Left lung (tissue), 1 donor: ENCODE data around the genes PPP2R2C, MRFAP1 and SORCS2.

- PRO-cap: no peak
These were observed 79.3 kb downstream of the CRMP1 start for GRCh38 chr4:5813413-5814123.

DNA sequence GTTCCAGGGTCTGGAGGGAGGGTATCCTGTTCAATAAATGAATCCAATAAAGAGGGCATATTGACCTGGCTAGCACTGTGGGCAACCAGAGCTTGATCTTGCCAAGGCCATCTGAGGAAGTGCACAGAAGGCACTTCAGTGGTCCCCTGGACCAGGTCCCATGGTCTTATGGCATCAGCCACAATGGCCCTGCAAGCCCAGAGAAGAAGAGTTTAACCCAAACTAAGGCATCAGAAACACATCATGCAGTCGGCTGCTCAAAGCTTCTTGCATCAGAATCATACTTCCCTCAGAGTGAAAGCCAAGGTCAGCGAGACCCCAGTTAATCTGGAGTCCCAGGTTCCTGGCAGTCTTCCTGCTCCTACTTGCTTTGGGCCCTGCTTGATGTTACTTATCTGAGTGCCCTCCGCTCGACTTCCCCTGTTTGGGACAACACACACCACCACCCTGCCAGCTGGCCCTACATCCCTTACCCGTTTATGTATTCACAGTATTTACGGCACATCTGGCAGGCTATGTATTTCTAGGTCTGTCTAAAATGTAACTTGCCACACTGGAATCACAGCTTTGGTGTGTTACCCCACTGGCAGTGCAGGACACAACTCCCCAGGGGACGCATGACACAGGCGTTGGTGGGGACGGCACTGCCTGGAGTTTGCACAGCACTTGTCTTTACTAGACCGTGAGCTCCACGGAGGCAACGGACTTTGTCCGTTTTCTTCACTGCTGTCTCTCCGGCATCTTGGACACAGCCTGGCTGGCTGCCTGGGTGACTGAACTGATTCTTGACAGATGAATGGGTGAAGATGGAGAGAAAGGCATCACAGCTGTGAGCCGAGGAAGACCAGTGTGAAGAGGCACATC is 22.8 kb downstream of the CRMP1 start:
- PRO-cap: no peak

DNA sequence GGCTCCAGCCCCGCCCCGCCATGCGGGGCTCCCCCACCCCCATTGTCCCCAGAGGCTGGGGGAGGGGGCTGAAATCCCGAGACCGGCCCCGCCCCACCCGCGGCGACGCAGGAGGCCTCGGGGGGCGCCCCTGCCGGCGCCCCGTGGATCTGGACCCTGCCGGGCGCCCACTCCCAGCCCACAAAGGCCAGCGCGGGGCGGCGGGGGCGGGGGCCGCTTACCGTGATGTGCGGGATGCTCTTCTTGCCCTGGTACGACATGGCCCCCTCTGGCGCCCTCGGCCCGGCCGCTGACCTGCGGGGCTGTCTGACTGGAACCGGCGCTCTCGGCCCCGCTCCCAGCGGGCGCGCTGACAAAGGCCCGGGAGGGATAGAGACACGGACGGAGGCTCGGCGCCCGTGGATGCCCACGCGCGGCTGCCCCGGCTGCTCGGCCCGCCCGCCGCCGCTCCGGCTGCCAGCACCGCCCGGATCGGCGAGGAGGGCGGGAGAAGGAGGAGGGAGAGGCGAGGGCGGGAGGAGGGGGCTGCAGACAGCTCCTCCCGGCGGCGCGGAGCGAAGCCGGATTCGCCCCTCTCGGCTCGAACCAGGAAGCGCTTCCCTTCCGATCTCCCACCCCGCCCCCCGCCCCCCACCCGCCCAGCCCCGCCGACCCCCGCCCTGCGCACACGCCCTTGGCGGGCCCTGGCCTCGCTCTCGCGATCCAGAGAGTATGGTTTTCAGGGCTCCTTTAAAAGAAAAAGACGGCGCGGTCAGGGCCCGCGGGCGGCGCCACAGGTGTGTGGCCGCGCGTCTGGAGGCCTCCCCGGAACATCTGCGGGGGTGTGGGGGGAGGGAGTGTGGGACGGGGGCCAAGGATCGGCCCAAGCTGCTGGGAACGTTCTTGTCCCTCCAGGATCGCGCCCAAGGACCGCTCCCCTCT is 4.6 kb downstream of the CRMP1 start:
- PRO-cap: unidirectional peak, minus-strand start at position 473 of the sequence

DNA sequence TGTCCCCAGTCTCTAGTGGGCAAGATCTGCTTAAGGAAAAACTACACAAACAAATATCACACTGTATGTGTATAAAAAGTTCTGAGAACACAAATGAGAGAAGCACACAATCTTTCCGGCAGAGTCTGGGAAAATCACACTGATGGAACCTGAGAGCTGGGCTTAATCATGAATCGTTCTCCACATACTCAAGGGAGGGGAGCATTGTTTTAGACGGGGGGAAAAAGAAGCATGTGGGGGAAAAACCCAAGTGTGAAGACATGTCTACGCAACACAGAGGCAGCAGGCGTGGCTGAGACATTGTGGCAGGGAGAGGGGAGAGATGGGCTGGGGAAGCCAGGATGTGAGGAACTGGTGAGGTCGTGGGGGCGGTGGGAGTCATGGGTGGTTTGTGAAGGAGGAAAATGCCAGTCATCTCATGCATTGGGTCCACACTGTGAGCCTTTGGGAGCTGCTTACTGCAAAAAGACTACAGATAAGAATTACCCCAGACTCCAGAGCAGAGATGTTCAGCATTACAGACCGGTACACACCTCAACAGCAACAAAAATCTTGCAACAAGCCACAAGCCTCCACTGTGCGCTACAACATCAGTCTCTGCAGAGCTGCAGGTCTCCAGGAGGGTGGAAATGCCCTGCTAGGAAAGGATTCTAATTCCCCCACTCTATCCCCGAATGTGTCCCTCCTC is 2.1 kb downstream of the JAKMIP1 start:
- PRO-cap: no peak

DNA sequence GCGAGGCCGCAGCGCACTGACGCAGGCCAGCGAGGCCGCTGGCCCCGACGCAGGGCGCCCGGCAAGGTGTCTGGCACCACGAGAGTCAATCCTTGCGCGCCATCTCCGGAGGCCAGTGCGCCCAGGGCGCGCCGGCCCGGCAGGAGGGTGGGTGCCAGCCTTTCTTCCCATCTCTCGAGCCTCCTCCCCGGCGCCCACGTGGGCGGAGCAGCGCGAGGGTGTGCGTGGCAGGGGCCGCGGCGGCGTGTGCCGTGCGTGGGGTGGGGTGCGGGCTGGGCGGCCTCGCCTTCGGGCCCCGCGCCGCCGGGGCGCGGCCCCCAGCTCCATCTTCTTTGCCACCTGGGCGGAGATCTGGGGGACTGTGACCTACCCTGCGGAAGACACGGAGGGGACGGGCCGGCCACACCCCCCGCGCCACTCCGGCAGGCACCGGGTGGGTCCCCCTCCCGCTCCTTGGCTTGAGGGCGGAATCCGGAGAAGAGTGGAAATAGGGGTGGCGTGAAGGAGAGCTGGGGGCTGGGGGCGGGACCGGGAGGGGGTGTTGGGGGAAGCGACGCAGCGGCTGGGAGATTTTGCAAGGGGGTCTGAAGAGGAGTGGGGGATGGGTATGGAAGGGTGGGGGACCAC is 801 bp downstream of the JAKMIP1 start:
- PRO-cap: no peak

- PRO-cap: no peak
These were observed 21.4 kb upstream of the JAKMIP1 start for GRCh38 chr4:6221721-6222216.

- PRO-cap: no peak
These were observed 82.0 kb downstream of the PPP2R2C start for GRCh38 chr4:6390406-6390784.

DNA sequence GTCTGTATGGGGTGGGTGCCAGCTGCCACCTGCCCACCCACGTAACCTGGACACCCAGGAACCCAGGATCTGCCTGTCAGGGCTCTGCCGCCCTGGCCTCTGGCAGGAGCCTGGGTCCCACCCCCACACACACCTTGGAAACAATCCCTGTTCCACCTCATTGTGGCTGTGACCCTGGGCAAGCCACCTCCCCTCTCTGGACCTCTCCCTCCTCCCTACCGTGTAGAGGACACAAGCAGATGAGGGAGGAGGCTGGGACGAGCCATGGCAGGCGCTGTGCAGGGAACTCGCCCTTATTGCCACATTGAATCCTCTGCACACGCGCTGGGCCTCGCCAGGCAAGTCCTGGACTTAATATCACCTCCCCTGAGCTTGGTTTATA is 81.3 kb downstream of the PPP2R2C start:
- PRO-cap: no peak

DNA sequence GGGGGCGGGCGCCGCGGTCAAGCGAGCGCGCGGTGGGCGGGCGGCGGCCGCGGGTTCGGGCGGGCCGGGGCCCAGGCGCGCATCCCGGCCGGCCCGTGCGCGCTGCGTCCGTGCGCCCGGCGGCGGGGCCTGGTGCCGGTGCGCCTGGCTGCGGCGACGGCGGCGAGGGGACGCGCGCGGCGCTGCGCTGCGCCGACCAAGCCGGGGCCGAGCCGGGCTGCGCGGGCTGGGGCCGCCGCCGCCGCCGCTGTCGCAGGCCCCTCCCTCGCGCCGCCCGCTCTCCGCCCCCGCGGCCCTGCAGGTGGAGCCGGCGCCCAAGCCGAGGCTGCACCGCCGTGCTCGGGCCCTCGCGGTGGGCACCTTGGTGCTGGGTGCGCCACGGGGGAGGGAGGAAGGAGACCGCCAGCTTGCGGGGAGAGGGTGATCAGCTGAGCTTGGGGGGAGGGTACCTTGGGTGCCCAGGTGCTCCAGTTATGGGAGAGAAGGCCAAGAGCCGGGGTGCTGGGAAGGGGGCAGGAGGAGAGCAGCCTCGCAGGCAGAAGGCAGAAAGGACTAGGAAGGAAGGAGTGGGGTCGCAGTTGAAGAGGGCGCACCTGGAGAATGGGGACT is at the start of gene PPP2R2C:
Gene PPP2R2C, minus strand, starts transcription at position 219 of the 609 bp plus-strand sequence.
- PRO-cap: no peak

- PRO-cap: no peak
These were observed 1.5 kb downstream of the MAN2B2 start for GRCh38 chr4:6576312-6576979.

DNA sequence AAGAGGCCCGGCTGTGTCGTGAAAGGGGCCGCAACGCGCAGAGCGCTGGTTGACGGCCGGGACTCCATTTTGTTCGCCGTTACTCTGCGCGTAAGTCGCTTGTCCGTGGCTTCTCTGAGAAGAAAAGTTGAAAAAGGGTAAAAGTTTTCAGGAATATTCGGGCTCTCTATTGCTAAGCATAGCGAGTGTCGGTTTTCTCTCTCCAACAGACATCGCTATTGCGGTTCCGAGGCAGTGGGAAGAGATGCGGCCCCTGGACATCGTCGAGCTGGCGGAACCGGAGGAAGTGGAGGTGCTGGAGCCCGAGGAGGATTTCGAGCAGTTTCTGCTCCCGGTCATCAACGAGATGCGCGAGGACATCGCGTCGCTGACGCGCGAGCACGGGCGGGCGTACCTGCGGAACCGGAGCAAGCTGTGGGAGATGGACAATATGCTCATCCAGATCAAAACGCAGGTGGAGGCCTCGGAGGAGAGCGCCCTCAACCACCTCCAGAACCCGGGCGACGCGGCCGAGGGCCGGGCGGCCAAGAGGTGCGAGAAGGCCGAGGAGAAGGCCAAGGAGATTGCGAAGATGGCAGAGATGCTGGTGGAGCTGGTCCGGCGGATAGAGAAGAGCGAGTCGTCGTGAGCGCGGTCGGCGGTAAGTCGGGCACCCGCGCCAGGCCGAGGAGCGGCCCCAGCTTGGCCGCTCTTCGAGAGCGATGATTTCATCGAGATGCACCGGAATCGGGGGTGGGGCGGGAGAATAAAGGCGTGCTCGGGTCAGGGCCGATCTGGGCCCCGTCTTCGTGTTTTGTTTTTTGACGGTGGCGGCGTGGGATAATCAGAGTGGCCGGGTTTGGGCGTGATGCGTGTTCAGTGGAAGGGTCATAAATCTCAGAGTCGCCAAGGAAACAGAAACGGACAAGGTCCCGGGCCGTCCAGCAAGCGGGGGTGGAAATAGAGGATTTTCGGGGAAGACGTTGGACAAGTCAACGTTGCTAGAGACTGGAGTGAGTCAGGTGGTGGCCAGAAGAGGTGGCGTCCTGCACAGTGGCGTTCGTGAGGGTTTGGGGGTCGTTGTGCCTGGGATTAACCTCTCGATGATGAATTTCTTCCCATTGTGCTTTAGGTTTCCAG is at the start of gene MRFAP1:
Gene MRFAP1, plus strand, starts transcription at position 67 of the 1,119 bp plus-strand sequence.
- PRO-cap: bidirectional peak, plus-strand start at position 67 of the sequence, minus-strand start outside the sequence; bidirectional peak, plus-strand start at position 260 of the sequence, minus-strand start at position 288 of the sequence; bidirectional peak, plus-strand start at position 580 of the sequence, minus-strand start at position 683 of the sequence

GRCh38 chr4:6887792-6888430 is 21.7 kb upstream of the TBC1D14 start:
- PRO-cap: no peak

GRCh38 chr4:6929568-6930508 is 20.2 kb downstream of the TBC1D14 start:
- PRO-cap: no peak

GRCh38 chr4:7005756-7006150 is 37.0 kb downstream of the CCDC96 start:
- PRO-cap: no peak

- PRO-cap: no peak
These were observed at the start of gene SORCS2 for GRCh38 chr4:7192234-7192787. SORCS2 (plus strand) TSS chr4:7192538.

GRCh38 chr4:7547680-7548199 is 113.0 kb upstream of the PSAPL1 start:
- PRO-cap: no peak

- PRO-cap: no peak
These were observed 166.1 kb downstream of the AFAP1 start for GRCh38 chr4:7773342-7774139.

DNA sequence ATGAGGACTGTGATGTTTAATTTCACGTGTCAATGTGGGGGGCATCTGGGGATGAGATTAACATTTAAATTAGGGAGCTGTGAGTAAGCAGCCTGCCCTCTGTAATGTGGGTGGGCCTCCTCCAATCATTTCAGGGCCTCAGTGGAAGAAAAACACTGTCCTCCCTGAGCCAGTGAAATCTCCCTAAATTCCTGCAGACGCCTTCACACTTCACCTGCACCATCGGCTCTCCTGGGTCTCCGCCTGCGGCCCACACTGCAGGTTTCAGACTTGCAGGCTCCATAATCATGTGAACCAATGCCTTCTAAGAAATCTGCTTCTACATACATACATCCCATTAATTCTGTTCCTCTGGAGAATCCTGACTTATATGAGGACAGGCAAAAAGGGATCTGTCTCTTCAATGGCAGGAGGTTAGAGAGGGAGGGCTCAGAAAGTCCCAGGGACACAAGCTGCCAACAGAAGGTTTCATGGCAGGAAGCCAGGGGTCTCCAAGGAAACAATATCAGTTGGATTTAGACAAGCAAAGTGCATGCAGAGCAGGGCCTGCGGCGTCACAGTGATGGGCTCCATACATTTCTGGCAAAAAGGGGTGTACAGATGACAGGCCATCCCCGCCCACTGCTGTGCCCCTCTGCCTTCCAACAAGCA is 121.5 kb downstream of the AFAP1 start:
- PRO-cap: no peak

GRCh38 chr4:7854502-7854957 is 85.1 kb downstream of the AFAP1 start:
- PRO-cap: no peak

- PRO-cap: no peak
These were observed 28.3 kb upstream of the AFAP1 start for GRCh38 chr4:7967916-7968397.